ENCODE measurements around the gene PIK3C2A.

DNA sequence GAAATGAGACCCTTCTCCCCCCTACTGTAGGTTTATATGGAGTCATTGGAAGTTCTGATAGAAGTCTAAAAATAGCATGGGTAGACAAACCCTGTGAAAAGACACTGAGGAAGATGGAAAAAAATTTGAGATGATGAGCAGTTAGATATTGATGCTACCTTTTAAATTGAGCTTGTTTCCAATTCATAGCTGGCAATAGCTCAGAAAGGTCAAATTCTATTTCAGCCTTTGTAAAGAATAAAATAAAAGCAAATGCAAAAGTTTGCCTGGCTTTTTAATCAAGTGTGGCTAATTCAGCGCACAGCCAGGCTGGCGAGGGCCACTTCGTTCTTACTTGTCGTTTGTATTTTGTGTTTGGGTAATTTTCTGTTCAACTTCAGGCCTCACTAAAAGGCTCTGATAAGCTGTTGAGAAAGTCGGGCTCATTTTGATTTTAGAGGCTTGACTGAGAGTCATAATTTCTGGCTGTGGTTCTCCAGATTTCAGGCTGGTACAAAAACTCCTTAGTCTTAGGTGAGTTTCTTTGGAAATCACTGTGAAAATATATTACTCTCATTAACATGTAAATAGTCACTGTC, 20.7 kb downstream of the TEAD1 start:
- RAMPAGE, total RNA, result no peak

GRCh38 chr11:12777918-12778658, 103.9 kb downstream of the TEAD1 start:
- RAMPAGE, total RNA, result no peak

GRCh38 chr11:12827734-12829108, 154.0 kb downstream of the TEAD1 start:
- RAMPAGE, total RNA, result no peak

GRCh38 chr11:12897796-12898276, 111.3 kb upstream of the RASSF10 start:
- RAMPAGE, total RNA, result no peak

DNA sequence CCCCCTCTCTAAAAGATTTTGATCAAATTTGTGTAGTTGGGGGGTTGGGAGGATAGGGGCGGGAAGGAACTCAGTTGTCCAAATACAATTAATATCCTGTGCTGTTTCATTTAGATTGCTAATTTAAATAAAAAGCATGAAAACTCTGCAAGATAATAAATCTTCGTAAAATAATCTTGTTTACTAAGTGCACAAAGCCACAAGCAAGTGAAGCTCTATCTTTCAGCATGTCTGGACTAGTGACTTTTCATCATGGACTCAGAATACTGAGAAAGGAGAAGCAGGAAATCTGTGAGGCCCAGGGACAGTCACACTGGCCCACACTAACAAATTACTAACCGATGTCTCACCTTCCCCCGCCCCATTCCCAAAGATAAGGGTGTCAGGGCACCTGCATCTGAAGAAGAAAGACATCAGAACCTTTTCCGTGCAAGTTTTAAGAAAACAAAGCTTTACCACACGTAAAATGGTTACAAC, 818 bp downstream of the BTBD10 start:
- RAMPAGE, total RNA, result no peak

DNA sequence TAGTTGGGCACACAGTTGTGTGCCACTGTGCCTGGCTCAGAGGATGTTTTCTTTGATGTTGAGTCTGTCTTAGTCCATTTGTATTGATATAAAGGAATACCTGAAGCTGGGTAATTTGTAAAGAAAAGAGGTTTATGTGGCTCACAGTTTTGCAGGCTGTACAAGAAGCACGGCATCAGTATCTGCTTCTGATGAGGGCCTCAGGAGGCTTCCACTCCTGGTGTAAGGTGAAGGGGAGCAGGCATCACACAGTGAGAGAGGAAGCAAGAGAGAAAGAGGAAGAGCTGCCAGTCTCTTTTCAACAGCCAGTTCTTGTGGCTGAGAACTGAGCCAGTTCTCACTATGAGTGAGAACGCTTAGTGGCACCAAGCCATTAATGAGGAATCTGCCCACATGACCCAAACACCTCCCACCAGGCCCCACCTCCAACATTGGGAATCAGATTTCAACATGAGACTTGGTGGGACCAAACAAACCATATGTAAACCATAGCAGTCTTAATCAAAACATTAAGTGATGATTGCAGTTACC, 12.0 kb downstream of the FAR1 start:
- RAMPAGE, total RNA, result no peak

- RAMPAGE, total RNA, result no peak
These were observed 38.5 kb upstream of the SPON1 start for GRCh38 chr11:13923772-13924578.

DNA sequence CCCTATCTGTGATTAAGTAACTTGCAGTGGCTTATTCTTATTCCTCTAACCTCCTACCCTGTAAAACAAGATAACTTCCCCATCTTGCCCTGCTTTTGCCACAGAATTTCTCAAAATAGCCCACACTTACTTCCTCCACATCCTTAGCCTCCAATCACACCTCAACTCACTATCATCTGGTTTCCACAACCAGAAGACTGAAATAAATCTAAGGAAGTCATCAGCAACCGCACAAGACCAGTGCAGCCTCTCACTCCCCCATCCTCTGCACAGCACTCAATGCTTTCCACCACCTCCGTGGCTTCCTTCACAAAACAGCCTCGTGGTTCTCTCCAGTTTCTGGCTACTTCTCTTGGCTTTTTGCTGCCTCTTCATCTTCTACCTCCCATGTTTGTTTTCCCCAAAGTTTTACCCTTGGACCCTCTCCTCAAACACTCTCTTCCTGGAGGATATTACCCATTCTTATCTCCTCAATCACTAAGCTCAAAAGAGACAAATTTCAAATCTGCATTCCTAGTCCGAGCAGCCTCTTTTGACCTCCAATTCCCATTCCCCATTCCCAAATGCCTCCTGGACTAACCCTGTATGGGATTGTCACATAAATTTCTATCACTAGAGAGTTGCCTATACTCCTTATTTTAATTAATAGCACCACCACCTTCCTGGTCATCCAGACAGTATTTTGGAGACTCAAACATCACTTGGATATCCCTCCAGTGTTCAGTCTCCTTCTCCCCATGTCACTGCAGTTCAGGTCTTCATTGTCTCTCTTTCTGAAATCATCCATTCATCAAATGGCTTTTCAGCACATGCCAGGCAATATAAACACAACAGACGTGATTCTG, 87.5 kb downstream of the RRAS2 start:
- RAMPAGE, total RNA, result no peak

DNA sequence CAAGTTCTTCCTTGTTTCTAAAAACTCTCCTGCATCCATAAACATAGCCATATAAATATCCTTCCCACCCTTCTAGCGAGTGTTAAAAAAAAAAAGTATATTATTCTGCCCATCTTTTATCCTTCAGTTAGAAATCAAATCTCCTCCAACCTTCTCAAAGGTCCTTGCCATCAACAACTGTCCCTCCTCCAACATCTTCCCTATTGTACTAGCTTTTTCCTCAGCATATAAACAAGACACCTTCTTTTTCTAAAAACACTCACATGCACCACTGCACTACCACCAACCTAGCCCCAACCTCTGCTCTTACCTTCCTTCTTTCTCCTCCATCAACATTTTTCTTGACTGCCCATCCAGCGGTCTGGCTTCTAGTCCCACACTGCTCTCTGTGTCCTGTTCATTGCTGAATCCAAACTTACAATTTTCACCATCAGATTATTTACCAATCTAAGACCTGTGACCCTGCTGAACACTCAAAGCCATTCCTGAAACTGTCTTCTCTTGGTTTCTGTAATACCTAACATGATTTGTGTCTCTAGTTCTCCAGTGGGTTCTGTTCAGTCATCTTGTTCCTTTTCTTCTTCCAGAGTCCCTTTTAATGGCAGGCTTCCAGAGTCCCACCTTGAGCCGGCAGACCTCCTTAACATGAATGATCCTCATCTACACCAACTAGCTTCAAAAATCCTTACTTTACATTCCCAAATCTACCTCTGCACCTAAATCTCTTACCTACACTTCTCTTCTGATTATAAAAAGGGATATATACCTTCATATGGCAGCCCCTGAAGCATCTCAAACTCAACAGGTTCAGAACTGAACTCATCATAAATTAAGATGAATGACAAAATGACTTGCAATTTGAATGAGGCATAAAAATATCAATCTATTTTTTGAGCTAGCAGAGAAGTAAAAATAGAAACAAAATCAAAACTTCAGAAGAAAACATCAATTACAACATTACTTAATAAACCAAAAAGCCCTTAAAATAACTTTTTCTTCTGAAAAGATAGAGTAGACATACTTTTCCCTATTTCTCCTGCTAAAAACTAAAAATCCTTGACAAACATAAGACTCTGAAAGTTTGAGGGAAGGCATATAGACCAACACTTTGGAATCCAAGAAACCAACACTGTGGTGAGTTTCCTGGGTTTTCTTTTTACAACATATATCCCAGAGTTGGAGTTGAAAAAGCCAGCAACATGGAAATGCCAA, 24.0 kb downstream of the RRAS2 start:
- RAMPAGE, total RNA, result no peak

DNA sequence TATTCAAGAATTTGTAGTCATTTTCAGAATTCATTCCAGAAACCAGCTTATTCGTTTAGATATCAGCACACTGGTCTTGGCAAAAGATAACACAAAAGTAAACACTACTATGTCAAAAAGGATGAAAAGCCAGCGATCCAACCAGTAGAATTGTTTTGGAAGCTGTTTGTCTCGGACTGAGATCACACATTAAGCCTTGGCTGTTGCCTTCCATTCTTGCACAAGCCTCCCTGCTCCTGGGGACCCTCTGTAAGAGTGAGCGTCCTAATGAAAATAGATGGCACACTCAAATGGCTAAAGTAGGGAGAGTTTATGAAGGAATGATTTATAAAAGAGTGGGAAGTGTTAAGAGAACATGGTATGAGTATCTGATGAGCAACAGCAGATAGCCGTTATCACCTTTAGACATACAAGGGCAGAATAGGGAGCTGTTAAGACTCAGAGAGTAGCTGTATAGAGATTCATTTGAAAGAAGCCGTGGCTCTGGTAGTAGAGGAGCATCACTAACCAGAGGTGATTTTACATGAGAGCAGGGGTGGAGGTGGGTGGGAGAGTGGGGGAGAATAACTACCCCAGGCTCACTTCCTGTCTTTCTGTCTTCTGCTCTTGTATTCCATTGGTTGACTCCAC, 25.2 kb downstream of the PDE3B start:
- RAMPAGE, total RNA, result no peak

DNA sequence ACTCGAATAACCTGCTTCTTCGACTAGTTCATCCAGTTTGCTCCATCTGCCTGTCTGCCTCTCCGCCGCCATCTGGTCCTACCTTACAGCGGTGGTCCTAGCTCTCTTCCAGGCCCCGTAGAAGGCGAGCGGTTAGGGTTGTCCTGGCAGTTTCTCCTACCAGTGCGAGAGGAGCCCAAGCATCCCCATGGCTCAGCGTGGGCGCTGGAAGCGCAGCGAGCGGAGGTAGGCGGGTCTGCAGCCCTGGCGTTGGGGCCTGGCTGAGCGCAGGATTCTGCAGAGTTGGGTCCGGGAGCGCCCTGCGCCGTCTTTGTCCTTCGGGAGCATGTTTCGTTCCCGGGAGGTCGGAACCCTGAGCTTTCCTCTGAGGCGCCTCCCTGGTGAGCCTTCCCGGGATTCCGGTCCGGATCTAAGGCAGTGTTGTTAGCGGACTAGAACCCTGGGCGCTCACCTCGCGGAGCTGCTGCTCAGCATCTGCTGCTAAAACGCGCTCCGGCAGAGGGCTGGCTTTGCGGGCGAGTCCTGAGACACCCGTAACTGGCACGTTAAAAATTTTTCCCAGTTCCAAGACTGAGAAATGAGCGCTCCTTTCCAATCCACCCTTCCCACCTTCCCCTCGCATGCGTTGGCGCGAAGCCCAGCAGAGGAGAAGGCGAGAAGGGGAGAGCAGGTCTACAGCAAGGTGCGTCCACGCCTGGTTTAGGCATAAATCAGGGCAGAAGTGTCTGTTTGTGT, 468 bp downstream of the CALCB start:
- RAMPAGE, total RNA, result no peak

DNA sequence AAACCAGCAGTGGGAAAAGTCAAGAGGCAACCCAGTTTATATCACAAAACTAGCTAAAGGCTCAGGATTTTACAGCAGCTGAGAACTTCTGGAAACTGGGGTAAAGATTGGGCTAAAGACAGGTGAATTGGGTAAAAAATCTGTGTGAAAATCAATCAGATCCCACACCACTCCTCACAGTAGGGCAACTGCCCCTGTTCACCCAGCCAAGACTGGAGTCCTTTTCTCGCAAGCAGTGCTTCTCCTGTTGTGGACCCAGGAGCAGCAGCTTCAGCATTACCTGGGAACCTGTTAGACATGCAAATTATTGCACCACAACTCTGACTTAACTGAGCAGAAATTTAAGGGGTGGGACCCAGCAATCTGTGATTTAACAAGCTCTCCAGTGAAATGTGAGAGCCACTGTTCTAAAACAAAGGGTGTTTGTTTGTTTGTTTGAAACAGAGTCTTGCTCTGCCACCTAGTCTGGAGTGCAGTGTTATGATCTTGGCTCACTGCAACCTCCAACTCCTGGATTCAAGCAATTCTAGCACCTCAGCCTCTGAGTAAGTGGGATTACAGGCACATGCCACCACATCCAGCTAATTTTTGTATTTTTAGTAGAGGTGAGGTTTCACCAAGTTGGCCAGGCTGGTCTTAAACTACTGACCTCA, 591.4 kb downstream of the SOX6 start:
- RAMPAGE, total RNA, result no peak

DNA sequence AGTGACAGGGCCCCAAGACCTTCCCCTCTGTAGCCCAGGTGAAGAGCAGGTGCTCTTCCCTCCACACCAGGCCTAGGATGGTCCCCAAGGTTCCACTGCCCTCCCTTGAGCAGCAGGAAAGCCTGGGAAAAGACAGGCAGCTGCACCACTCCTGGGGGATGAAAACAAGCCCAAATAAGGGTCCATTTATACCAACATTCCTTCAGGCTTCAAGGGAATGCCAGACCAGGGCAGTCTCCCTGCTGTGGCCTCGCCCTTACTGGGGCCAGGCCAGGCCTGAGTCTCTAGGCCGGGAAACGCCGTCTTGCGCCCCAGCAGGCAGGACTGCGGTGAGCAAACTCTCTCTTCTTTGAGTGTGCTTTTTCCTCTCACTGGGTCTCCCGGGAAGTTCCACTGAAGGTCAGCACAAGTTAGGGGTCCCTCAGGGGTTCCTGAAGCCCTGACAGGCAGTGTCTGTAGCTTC, 443.5 kb downstream of the SOX6 start:
- RAMPAGE, total RNA, result no peak

GRCh38 chr11:15965216-15966331, 390.8 kb downstream of the SOX6 start:
- RAMPAGE, total RNA, result no peak

DNA sequence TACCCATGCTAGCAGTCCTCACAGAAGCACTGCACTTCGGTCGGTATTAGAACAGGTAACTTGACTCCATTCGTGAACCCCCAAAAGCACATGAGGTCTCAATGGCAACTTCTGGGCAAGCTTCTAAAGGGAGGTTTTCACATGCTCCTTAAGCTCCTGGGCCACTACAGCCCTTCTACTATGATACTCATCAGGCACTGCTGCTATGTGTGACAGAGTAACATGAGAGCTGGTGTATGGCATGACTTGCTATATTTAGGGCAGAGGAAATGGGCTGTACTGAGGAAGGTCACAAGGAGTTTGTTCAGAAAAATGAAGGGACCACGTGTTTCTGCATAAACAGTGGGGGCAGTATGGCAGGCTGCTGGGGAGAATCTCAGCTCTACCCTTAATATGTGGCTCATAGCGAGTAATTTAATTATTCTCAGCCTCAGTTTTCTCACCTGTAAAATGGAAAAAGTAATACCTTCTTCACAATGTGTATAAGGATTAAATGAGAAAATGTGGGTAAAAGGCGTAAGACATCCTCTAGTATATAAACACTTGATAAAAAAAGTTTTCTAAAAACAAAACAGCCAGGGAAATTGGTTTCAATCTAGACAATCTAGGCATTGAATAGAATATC, 343.9 kb downstream of the SOX6 start:
- RAMPAGE, total RNA, result no peak

DNA sequence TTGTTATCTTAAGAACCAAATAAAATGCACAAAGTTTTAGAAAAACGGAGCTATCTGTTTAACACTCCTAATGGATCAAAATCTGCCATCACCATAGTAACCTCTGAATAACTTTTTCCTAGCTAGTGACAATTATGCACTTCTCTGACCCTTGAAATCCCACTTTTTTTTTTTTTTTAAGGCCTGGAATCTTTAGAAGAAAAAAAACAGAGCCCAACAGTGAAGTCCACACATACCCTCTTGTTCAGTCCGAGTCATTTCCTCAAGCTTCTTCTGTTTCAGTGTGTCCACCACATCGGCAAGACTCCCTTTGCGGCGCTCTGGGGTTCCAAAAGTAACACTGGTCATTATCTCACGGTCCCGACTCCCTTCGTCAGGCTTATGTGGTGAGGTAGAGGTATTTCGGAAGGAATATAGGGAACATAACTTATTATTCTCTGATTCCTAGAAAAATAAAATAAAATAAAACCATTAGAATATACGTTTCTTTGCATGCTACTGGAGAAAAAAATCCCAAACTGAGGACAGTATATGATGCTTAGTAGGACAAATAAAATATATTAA, 38.1 kb downstream of the SOX6 start:
- RAMPAGE, total RNA, result no peak

- RAMPAGE, total RNA, result no peak
These were observed 52.3 kb downstream of the C11orf58 start for GRCh38 chr11:16790566-16791310.

DNA sequence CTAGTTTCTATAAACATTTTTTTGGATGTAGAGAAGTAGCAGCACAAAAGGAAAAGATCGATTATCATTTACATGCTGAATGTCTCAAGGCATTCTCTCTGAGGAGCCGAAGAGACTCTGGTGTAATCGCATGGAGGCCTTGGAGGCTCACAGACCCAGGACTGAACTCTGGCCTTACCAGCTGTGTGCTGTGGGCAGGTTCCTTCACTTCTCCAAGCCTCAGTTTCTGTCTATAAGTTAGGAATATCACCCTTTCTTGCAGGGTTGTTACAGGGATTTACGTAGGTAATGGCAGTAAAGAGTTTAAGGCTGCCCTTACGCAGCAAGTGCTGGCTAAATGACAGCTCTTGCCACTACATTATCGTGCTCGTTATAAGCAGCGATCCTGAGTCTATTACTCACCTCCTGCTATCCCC, 87.3 kb downstream of the C11orf58 start:
- RAMPAGE, total RNA, result no peak

DNA sequence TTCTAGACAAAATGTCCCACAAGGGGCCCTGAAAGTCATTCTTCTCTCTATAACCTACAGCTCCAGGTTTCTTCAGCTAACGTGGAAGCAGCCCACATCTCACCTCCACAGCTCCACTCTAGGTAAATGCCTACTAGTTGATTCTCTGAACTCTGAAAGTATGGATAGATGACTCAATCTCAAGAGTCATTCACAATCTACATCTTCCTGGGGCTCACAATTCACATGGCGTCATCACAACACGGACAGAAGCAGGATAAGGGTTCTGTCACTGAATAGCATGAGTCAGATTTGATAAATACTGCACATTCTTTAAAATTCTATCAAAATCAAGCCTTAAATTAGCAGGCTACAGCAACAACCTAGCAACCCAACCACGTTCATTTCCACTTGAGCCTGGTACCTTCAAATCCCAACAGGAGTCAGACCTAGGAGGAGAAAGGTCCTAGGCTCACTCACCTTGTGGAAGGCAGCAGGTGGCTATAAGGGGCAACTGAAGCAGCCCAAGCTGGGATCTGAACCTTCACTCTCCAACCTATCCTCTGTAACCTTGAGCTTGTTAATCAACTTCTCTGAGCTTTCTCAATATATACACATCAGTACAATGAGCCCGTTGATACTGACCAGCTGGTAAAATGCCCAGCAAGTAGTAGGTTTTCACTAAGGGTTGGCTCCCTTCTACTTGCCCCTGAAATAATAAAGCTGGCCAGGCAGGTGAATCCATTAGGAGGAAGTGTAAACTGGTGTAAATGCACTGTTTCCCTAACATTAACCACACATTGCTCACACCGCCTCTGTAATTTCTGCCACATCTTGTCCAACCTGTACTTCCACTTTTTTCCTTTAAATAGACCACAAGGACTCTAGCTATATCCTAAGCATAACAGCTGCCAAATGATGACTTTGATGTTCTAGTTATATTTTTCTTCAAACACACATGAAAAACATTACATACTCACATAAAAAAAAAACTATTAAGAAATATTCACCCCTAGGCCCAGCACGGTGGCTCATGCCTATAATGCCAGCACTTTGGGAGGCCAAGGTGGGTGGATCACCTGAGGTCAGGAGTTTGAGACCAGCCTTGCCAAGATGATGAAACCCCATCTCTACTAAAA, 95.9 kb downstream of the PLEKHA7 start:
- RAMPAGE, total RNA, result no peak

- RAMPAGE, total RNA, result start-site peak on the minus strand at chr11:17207924-17207968, 669 and 64 reads in 2 replicates
These were observed at the start of gene PIK3C2A for GRCh38 chr11:17207117-17208267. Gene PIK3C2A, minus strand, starts transcription at chr11:17207986.

Measured in foreskin keratinocyte (primary cell).